Placental pericyte (primary cell): ENCODE measurements around a stretch of chr1.

DNA sequence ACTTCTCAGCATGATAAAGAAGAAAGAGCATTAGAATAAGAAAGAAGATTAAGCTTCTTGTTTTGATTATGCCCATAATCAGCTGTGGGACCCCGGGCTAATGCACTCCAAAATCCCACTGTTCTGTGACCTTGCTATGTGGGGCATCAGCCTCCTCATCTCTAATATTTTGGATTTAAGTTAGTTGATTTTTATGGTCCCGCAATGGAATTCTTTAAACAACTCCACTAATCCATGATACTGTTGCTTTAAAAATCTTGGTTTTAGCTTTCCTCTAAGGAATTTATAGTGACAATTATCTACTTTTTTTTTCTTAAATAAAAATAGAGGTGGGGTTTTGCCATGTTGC lies 57.6 kb upstream of the IVNS1ABP start:
- CAGE, long polyA plus RNA: no peak

- CAGE, long polyA plus RNA: no peak
These were observed 110.3 kb upstream of the IVNS1ABP start for GRCh38 chr1:185427358-185427758.

DNA sequence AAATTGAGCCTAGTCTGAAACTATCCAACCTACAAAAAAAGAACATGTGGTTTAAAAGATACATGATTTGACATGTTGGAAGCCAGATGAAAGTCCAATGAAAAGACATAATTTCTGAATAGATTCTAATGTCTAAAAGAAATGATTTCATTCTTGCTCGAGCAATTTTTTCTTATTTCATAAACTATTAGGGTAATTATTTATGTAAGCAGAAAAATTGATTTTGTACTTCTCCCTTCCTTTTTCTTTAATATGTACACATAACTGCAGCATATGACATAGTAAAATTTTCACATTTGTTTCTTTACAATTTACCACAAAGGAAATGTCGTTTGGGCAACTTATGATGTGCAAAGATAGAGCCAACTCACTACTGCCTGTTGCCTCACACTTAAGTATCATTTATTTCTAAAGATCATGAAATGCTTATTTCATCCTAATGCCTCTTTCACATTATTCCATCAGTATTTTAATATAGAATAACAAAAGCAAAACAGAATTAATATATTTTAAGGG lies 165.8 kb upstream of the HMCN1 start:
- CAGE, long polyA plus RNA: no peak

GRCh38 chr1:185570777-185571535 lies 163.2 kb upstream of the HMCN1 start:
- CAGE, long polyA plus RNA: no peak

DNA sequence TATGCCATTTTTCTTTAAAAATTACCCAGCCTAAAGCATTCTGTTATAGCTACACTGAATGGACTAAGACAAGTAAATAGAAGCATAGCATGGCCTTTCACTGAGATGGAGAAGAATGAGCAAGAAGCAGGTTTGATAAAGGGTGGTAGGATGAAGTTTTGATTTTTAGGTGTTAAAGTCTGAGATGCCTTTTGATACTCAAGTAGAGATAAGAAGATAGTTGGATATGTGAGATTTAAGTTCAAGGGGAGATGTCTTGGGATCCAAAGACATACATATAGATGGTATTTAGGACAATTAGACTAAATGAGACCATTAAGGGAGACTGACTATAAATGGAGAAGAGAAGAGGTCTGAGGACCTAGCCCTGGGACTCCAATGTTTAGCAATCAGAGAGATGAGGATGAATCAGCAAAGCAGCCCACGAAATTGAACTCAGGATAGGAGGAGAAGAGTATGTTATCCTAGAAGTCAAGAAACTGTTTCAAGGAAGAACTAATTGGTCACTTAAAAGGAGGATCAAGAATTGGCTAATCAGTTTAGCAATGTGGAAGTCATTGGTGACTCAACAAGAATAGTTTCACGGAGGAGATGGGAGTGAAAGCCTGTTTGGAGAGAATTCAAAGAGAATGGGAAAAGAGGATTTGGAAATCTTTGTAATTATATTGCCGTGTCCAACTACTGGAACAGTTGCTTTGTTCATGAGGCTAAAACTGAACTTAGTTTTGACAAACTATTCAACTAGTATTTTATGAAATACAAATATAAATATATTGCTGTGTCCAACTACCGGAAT lies 7.2 kb downstream of the HMCN1 start:
- CAGE, long polyA plus RNA: no peak

GRCh38 chr1:186351768-186352340 lies 23.2 kb downstream of the TPR start:
- CAGE, long polyA plus RNA: no peak

GRCh38 chr1:187641007-187641512 lies 812.3 kb downstream of the PLA2G4A start:
- CAGE, long polyA plus RNA: no peak

DNA sequence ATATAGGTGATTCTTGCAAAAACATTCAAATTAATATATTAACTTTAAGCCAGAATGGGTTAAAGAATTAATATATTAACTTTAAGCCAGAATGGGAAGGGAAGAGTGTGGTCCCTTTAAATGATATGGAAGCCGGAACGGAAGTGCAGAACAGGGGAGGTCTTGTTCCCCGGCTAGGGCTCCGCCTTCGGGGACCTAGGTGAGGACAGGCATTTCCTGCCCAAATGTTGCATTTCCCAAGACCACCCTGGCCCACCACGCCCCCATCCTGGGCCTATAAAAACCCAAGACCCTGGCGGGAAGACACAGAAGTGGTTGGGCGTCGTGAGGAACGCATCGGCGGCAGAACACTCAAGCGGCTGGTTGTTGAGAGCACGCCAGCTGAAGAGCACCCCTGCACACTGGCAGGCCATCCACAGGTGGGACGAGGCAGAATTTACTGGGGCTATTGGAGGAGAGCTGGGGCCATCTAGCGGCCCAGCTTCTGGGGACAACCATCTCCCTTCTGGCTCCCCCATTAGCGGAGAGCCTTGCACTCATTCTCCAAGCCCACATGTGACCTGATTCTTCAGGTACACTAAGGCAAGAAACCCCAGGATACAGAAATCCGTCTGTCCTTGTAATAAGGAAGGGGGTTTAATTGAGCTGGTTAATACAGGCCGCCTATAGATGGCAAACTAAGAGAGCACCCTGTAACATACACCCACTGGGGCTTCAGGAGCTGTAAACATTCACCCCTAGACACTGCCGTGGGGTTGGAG lies 1328.0 kb downstream of the BRINP3 start:
- CAGE, long polyA plus RNA: no peak

DNA sequence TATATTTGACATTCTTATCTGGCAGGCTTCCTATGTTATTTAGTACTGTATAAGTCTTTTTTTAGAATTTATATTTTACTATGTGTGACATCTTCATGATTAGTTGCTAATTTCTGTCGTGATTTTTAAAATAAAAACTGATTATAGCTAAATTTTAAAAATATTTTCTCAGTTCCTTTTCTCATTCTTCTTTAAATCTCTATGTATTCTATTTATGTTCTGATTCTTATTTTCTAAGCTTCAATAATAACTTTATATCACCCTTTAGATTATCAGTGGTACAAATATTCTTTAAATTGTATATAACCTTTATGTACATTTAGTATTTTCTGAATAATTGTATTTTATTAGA lies 844.6 kb downstream of the BRINP3 start:
- CAGE, long polyA plus RNA: no peak

- CAGE, long polyA plus RNA: no peak
These were observed 34.0 kb downstream of the BRINP3 start for GRCh38 chr1:190443692-190443991.

- CAGE, long polyA plus RNA: no peak
These were observed 63.1 kb upstream of the RGS1 start for GRCh38 chr1:192512568-192512868.

- CAGE, long polyA plus RNA: no peak
These were observed 30.7 kb upstream of the RGS1 start for GRCh38 chr1:192544727-192545473.

- CAGE, long polyA plus RNA: no peak
These were observed 3.6 kb downstream of the RGS1 start for GRCh38 chr1:192579090-192579735.

- CAGE, long polyA plus RNA: no peak
These were observed 41.1 kb upstream of the RGS2 start for GRCh38 chr1:192767852-192768092.

- CAGE, long polyA plus RNA: no peak
These were observed 95.7 kb downstream of the RGS2 start for GRCh38 chr1:192904388-192905003.

DNA sequence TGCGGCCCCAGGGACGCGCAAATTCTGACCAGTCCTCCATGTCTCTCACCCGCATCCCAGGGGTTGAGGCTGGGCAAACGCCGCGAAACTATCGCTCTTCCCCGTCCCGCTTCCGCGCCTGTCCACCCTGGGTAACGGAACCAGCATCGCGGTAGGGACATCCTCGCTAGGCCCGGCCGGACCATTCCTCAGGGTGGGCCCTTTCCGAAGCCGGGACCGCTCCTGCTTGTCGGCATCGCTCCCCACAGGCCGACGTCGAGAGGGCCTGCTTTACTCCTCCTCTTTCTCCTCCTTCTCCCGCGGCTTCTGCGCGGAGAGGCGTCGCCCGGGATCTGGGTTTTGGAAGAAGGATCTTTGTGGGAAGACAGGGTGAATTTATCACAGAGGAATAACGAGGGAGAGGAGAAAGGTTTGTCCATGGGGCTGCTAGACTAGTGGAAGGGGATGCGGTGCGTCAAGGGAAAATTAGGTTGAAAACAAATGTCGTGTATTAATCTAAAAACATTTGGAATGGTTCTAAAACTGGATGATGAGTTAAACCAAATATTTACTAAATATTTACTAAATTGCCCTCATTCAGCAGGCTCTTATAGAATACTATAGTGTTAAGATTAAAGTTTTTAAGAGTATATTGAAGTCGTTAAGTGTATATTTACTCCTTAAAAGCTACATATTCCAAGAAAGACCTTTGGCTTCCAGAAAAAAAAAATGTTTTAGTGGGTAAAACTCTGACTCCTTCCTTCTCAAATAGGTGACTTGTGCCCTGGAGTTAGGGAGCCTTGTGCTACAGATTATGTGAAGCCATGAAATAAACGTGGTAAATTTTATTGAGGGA lies 619 bp downstream of the RO60 start:
- CAGE, long polyA plus RNA: no peak

DNA sequence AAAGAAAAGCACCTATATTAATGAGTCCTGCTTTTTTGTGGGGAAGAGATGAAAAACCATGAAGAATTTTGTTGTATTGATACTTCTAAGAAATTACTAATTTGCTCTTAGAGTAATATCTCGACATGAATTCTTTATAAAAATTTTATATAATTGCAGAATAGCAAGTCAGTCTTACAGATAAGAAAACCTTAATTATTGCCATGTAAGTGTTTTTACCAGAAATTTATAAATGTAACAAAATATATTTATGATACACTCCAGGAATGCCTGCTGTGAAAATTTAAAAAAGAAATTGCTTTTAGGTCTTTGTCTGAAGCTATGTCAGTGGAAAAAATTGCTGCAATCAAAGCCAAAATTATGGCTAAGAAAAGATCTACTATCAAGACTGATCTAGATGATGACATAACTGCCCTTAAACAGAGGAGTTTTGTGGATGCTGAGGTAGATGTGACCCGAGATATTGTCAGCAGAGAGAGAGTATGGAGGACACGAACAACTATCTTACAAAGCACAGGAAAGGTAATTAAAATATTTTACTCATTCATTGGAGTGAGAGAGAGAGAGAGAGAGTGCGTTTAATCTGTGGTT lies 19.8 kb downstream of the CDC73 start:
- CAGE, long polyA plus RNA: no peak

- CAGE, long polyA plus RNA: no peak
These were observed 354.2 kb upstream of the B3GALT2 start for GRCh38 chr1:193540466-193541093.

DNA sequence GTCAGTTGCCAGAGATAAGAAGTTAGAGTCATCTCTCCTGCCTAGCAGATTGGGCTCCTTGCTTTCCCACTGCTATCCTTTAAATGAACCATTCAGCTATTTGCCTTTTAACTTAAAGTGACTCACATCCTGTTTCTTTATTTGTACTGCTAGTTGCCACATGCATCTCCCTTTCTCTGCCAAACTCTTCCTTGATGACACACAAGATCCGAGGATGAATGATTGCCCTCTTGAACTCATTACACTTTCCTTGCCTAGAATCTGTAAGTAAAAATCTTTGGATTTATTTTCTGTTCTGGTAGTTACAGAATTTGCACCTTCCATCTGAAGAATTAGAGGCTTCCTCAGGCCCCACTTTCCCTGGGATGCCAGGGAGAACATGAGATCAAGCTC lies 427.0 kb downstream of the KCNT2 start:
- CAGE, long polyA plus RNA: no peak

DNA sequence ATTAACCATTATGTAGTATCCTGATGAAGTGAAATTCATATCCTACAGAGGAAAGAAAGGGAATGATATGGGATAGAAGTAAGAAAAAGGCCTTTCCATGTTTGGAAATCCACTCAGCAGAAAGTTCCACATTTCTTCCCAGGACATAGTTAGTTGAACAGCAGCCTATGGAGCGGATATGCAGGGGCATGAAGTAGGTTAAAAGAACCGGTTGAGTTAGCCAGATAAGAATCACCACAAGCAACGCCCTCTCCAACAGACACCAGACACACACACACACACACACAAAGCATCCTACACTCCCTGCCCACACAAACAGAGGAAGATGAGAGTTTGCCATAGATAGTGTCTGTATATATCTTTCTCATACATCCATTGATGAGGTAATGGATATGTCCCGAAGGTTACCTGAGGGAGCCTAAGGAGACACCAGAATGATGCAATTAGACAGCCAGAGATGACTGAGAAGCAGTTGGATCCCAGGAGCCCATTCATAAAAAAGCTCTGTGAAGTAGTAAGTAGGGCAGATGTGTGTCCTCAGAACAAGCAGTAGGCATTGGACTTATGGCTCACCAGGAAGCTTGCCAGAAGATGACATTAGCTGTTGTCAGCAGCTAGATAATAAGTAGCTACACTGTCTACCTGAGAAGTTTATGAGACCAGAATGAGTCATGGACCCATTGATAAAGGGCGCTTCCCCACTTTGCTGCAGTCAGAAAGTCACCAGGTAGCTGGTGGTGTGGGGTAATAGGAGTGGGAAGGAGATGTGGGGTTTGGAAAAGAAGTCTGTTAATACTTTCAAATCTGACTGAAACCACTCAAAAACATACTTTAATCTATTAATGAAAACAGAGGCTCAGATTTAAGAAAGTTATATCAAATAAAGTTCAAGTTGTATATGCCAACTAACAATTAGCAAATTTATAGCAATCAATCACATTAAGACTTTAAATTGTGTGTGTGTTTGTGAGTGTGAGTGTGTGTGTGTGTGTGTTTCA lies 247.0 kb downstream of the KCNT2 start:
- CAGE, long polyA plus RNA: no peak